ENCODE measurements around a stretch of chr6.

GRCh38 chr6:144624470-144625108 lies 339.5 kb downstream of the UTRN start:
- PRO-cap, 2 experiments: no peak in any of the 2 experiments

GRCh38 chr6:144813447-144814285 lies 528.5 kb downstream of the UTRN start:
- PRO-cap, 2 experiments: no peak in any of the 2 experiments

- PRO-cap, 2 experiments: no peak in any of the 2 experiments
Observed at GRCh38 chr6:145815465-145815759, 817 bp upstream of the FBXO30 start.

DNA sequence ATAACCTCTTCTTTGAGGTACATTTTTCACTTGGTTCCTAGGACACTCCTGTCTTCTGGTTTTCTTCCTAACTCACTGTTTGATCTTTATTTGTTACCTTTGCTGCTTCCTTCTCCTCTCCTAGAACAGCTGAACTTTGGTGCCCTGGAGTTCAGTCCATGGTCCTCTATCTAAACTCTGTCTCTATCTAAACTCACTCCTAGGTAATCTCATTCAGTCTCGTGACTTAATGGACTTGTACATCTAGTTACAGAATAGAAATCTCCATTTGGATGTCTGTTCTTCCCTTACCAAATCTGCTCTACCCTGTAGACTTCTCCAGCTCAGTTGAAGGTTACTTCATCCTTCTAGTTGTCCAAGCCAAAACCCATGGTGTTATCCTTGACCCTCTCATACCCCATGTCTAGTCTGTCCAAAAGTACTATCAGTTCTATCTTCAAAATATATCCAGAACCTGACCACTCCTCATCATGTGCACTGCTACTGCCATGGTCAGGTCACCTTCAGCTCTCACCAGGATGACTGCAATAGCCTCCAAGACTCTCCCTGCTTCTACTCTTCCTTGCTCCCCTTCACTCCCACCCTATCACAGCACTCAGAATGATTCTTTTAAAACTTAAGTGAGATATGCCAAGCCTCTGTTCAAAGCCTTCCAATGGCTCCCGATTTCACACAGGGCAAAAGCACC lies 73.6 kb downstream of the SHPRH start:
- PRO-cap, 2 experiments: no peak in any of the 2 experiments

- PRO-cap, 2 experiments: no peak in any of the 2 experiments
Observed at GRCh38 chr6:146434276-146434826, 109.3 kb upstream of the RAB32 start.

GRCh38 chr6:146543114-146543409 lies 571 bp upstream of the RAB32 start:
- PRO-cap, 2 experiments: no peak in any of the 2 experiments

DNA sequence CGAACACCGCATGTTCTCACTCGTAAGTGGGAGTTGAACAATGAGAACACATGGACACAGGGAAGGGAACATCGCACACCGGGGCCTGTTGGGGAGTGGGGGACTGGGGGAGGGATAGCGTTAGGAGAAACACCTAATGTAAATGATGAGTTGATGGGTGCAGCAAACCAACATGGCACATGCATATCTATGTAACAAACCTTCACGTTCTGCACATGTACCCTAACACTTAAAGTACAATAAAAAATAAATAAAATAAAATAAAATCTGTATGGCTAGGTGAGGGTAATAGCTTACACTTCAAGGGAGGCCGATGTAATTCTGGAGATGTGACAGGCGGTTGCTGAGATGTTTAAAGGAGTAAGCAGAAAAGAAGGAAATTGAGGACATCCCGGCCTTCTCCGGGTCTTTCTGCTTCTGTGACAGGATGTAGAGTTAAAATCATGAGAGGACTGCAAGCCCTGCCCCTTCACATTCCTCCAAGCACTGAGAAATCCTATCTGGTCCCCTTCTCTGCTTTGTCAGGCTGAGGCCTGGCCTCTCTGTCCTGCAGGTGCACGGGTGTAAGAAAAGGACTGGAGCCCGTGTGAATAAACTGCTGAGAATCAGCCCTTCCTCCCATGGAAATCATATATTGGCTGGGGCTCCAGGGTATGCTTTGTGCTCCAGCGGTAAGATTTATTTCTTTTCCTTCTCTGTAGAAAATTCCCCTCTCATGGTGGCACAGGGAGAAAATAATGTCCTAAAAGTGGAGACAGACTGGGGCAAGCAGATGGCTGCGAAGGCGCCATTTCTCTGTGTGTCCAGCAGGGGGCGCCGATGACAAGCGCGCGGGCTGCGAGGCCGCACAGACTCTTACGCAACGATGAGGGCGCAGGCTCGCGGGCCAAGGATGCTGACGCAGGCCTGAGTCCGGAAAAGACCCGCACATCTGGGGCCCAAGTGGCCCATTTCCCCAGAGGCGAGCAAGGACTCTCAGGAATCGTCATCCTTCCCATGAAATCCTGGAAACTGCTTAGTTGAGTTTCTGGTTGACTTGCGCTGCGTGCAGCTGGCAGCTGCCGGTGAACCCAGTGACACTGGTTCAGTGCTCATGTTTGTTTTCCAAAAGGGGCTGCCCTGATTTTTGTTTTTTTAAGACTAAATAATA lies 258.4 kb downstream of the ADGB start:
- PRO-cap, 2 experiments: no peak in any of the 2 experiments

- PRO-cap, 2 experiments: no peak in any of the 2 experiments
Observed at GRCh38 chr6:146884158-146885284, 285.7 kb downstream of the ADGB start.

- PRO-cap, 2 experiments: no peak in any of the 2 experiments
Observed at GRCh38 chr6:146887690-146888089, 288.9 kb downstream of the ADGB start.

DNA sequence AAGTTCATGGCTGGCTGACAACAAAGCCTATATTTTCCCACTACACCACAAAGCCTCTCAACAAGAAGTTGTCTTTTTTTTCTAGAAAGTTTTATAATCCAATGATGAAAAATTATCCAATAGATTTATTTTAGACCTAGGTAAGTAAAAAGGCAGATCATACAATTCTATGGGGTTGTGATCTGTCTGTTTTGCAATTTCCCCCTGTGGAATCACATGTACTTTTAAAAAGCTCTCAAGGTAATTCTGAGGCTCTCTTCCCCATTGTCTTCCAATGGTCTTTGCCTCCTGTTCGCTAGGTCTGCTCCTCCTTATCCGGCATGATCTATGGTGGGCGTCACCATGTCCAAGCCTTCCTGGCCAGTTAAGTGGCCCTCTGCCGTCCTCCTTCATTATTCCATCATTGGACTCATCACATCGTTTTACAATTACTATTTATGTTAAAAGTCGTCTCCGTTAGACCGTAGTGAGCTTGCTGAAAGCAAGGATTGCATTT lies 2.4 kb upstream of the STXBP5 start:
- PRO-cap, 2 experiments: no peak in any of the 2 experiments

DNA sequence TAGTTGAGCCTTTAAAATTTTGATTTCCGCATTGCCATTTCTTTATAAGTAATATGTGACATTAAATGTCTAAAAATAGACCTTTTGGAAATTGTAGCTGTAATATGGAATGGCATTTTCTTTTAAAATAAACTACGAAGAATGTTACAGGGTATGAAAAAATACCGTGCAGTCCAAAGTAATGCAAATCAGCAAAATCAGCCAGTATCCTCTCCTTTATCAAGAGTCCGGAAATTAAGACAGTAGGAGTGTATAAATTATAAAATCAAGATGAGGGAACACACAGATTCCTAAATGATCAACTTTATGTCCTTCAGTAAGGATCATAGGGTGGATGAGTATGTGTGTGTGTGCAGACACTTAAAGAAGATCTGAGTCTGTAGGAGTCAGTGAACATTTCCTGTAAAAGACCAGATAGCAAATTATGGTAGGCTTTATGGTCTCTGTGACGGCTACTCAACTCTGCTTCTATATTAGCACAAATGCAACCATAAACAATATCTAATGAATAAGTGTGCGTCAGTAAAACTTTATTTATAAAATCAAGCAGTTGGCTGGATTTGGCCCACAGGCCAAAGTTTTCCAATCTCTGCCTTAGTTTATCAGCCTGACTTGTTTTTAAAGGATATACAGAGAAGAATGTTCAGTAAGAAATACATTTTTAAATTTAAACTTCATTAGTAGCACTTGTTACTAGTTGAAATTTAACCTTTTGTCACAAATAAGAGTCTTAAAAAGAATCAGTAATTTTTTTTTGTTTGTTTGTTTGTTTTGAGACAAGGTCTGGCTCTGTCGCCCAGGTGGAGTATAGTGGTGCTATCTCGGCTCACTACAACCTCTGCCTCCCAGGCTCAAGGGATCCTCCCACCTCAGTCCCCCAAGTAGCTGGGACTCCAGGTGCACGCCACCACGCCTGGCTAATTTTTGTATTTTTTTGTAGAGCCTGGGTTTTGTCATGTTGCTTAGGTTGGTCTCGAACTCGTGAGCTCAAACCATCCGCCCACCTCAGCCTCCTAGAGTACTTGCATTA lies 10.7 kb downstream of the STXBP5 start:
- PRO-cap, 2 experiments: no peak in any of the 2 experiments

DNA sequence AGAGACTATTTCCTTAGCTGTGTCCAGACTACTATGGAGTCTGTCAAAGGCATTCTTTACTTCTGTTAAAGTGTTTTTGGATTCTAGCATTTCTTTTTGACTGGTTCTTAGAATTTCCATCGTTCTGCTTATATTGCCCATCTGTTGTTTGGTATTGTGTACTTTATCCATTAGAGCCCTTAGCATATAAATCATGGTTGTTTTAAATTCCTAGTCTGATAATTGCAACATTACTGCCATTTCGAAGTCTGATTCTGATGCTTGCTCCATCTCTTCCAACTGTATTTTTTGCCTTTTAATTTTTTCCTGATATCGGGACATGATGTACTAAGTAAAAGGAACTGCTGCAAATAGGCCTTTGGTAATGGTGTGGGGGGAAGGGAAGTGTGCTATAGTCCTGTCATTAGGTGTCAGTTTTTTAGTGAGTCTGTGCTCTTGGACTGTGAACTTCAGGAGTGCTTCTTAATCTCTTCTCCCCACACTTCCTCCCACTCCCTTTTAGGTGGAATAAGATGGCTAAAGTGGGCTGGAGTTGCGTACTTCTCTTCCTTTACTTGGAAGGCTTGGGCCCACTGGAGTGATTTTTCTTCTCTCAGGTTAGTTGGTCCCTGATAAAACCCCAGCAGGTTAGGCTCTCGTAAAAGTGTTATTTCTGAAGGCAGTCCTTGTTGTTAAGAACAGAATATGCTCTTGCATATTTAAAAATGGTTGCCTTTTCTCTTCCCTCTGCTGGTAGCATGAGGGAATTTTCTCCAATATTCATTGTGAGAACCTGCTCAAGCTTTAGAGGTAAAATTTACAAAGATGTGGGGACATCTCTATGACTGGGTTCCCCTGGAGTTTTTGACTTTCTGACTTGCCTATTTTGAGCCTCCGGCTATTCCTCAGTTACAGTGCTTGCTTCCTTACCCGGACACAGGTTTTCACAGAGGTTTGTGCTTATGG lies 18.1 kb downstream of the STXBP5 start:
- PRO-cap, 2 experiments: no peak in any of the 2 experiments

- PRO-cap, 2 experiments: no peak in any of the 2 experiments
Observed at GRCh38 chr6:147303983-147305167, 100.2 kb downstream of the STXBP5 start.

DNA sequence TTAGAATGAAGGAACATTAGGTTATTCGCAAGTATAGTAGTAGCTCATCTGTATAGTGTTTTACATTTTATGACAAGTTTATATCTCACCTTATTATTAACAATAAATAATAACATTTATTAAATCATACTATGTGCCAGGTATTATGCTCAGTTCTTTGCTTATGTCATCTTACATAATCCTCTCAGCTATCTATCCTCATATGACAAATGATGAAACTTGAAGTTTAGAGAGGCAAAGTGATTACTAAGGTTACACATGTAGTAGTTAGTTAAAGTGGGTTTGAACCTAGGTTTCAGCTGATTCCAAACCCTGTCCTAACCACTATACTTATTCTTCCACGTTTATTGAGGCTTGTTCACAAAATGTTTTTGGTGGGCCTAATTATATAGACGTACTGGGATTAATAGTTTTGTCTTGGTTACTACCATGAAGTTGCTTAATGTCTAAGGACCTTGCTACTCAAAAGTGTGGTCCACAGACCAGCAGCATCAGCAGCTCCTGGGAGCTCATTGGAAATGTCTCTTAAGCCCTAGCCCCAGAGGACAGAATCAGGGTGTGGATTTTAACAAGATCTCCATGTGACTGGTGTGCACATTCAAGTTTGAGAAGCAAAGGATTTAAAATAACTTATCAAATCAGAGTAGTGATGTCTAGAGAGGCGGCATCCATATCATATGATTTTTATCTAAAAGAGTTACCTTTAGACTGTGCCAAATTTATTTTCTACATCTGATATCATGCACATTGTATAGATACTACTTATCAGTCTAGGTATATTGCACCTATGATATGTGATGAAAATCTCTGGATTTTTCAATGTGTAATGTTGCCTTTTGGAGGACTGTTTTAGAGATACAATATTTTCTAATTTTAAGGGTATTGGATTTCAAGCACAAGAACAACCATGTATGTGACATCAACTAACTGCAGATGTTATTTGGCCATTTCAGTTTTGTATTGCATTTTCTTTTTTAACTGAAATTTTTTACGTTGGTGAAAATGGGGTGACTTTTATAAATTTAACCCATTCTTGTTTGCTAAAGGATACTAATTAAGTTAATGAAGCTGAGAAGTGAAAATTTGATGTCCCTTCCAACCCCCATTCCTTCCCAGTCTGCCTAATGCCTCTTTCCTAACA lies 146.8 kb downstream of the STXBP5 start:
- PRO-cap, 2 experiments: no peak in any of the 2 experiments

GRCh38 chr6:147368932-147369927 lies 139.3 kb upstream of the SAMD5 start:
- PRO-cap, 2 experiments: no peak in any of the 2 experiments

- PRO-cap, 2 experiments: no peak in any of the 2 experiments
Observed at GRCh38 chr6:147529787-147530541, 21.5 kb downstream of the SAMD5 start.

GRCh38 chr6:148192889-148193824 lies 149.5 kb upstream of the SASH1 start:
- PRO-cap, 2 experiments: no peak in any of the 2 experiments

GRCh38 chr6:148364014-148364920 lies 21.6 kb downstream of the SASH1 start:
- PRO-cap, 2 experiments: no peak in any of the 2 experiments

DNA sequence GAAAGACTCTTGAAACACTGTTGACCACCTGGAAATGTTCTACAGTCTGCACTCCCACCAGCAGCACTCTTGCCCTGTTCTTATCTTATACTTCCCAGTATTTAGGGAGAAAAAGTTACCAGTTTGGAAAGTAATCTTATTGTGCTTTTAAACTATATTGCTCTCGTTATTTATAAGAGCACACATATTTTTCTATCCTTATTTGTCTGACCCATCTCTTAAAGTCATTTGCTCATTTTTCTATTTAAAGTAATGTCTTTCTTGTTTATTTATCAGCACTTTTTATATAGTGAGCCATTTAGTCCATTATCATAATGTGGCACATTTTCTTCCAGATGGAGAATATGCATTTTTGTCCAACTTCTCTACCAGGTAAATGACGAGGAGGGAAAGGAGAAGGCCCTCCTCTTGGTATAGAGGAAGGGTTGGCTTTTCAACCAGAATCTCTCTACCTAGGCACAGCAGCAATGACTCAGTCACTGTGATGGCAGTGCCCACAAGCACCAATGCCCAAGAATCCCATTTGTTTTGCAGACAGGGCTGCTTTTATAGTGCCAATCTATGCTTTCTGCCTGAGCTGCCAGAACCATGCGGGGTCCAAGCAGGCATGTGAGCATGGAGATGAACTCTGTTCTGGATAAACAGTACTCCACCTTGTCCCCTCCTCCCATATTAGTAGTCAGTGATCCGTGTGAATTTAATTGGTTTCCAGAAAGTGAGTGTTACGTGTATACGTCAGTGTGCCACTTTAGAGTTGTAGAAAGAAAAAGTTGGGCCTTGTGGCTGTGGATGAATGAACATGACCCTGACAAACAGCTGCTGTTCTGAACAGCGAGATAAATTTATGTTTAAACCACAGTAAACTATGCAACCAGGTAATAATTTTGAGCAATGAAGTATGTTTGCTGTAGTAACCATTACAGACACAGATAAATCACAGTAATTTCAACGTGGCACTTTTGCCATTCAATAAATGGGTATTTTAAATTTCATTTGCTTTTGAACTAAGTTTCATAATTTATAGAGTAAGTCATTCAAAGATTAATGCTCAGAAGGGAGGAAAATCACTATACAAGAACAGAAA lies 79.4 kb downstream of the SASH1 start:
- PRO-cap, 2 experiments: no peak in any of the 2 experiments

DNA sequence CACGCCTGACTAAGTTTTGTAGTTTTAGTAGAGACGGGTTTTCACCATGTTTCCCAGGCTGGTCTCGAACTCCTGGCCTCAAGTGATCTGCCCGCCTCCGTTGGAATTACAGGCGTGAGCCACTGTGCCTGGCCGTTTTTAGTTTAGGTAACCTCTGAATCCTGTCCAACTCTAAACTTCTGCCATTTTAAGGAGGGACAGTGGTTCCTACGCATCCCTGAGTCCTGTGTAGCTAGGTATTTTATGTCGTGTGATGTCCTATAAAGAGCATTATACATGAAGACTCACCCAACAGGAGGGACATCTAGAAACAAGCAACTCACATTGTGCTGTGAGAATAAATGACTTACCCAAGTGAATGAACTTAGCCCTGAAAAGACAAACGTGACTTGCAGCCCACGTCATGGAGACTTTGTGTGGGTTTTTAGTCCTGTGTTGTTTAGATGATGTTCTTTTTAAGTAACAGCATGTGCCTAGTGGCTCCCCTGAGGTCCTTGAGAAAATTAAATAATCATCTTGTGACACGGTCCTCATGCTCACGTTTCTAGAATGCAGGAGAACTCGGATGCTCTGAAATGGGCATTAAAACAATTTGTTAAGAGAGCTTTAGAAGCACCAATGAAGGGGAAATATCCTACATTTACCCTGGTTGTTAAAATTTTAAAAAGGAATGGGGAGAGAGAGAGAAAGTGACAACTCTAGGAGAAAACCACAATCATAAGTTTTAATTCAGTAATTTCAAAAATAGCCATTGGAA lies 165.1 kb downstream of the SASH1 start:
- PRO-cap, 2 experiments: no peak in any of the 2 experiments

Data from Metastatic Liver Carcinoma in the Adrenal Gland (tissue), 2 donors.